Endothelial cell (in vitro differentiated cells): ENCODE data around the gene ZNF77.

GRCh38 chr19:2315693-2316178 is 7.8 kb upstream of the LINGO3 start:
- PRO-cap = no peak

- PRO-cap = no peak
These were observed 10.0 kb downstream of the LSM7 start for GRCh38 chr19:2318384-2318746.

GRCh38 chr19:2329130-2329453 is 608 bp downstream of the SPPL2B start:
- PRO-cap = no peak

DNA sequence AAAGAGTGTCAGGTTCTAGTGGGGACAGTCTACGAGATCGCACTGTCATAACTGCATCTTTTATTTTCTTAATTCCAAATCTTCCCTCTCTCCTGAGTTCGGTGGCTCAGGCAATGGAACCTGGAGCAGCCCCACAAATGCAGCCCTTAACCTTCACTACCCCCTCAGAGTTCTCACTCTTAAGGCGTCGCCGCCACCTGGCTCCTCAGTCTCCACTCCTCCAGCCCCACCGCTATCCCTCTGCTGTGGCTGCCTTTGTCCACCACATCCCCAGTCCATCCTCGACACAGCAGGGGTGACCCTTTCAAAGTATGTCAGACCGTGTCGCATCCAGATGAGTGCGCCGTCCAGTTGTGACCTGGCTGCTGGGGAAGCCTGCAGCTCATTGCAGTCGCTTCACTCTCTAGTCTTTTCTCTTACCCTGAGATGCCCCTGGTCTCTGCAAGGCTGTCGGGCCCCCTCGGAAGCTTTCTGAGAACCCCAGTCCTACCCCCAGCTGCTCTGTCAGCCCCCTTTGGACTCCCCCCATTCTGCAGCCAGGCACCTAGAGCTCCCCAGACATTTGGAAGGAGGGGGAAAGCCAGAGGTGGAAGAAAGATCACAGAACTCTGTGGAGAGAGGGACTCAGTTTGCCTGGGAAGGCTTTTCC is 1.1 kb downstream of the SPPL2B start:
- PRO-cap = no peak

DNA sequence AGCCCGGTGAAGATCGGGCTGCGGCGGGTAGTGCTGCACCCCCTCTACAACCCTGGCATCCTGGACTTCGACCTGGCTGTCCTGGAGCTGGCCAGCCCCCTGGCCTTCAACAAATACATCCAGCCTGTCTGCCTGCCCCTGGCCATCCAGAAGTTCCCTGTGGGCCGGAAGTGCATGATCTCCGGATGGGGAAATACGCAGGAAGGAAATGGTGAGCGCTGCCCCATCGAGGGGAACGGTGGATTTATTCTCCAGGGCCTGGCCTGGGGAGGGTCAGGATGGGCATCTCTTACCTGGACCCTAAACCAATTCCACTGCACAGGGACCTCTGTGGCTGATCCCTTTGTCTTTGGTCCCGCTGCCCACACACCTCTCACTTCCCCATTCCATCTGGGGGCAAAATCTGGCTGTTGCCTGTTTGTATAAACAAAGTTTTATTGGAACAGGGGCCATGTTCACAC is 10.8 kb downstream of the TIMM13 start:
- PRO-cap = no peak

- PRO-cap = no peak
These were observed 717 bp downstream of the LMNB2 start for GRCh38 chr19:2455977-2456506.

- PRO-cap = no peak
These were observed 1.1 kb downstream of the GADD45B start for GRCh38 chr19:2476984-2477433.

DNA sequence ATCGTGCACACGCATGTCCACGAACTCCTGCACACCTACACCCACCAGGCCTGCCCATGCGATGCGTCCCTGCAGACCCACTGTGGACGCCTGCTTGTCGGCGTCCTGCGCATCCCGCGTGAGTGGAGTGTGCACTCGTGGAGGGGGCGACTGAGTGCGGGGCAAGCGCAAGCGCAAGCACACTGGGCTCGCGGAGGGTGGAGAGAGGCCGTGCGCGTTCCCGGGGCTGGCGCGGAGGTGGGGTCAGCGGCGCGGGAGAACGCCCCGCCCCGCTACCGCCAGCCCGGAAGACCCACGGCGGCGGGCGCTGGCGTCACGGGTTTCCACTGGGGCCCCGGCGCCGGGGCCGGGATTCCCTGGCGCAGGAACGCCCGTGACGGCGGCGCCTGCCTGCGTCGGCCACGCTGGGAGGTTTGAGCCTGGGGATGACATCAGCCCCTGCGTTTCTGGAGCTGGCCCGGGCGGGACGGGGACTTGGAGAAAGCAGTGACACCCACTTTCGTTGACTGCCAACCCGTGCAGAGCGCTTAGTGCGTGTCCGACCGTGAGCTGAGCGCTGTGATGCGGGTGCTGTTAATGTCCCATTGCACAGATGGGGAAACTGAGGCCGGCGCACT is 18.8 kb downstream of the GADD45B start:
- PRO-cap = no peak

GRCh38 chr19:2543480-2544760 is 68.0 kb downstream of the GADD45B start:
- PRO-cap = bidirectional peak, plus-strand start at chr19:2543711, minus-strand start at chr19:2543622

DNA sequence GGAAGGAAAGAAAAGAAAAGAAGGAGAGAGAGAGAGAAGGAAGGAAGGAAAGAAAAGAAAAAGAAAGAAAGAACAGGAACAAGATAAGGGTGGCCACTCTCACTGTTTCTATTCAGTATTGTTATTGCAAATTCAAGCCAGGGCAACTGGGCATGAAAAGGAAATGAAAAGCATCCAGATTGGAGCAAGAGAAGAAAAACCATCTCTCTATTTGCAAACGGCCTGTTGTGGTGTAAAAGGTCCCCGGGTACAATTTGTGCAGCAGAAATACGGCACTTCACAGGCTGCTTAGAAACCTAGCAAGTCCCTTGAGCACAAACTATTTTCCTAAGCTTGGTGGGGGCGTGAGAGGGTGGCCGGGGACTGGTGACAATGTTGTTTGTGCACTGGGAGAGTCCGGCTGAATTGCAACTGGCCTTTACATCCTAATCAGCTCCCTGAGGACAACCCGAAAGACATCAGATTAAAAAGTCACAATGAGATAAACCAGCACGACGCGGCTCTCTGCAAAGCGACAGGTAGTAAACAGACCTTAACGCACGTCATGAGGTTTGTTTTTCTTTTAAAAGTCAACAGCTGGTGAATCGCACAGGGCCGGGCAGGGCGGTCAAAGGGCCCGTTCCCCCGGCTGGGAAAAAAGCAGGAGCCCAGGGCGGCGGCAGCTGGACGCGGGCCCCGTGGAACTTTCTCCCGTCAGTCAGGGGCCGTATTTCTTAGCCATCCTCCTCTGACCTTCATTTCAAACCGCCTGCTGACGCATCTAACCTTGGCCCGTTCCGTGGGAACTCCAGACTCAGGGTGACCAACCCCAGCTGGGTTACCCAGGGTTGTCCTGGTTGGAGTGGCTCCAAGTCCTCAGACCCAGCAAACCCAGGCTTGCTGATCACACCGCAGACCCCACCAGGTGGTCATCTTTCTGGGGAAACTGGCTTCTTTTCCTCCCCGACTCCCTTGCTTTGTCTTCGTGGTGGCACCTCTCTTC is 112.2 kb downstream of the GADD45B start:
- PRO-cap = no peak

DNA sequence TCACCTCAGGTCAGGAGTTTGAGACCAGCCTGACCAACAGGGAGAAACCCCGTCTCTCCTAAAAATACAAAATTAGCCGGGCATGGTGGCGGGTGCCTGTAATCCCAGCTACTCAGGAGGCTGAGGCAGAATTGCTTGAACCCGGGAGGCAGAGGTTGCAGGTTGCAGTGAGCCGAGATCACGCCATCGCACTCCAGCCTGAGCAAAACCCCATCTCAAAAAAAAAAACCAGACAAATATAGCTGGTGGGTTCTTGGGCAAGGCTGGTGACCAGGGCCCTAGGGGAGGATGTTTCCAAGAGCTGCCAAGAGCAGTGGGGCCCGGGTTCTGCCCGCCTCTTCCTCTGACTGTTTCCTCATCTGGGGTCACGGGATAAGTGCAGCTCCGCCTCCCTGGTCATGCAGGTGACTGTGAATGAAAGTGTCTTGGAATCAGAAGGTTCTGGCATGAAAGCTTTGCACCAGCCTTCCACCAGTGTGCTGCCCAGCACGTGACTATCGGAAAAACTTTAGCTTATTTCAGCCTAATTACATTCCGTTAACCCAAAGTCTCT is 85.9 kb downstream of the GNG7 start:
- PRO-cap = no peak

- PRO-cap = no peak
These were observed 20.2 kb downstream of the SGTA start for GRCh38 chr19:2762773-2763469.

GRCh38 chr19:2769935-2770611 is 13.0 kb downstream of the SGTA start:
- PRO-cap = no peak

DNA sequence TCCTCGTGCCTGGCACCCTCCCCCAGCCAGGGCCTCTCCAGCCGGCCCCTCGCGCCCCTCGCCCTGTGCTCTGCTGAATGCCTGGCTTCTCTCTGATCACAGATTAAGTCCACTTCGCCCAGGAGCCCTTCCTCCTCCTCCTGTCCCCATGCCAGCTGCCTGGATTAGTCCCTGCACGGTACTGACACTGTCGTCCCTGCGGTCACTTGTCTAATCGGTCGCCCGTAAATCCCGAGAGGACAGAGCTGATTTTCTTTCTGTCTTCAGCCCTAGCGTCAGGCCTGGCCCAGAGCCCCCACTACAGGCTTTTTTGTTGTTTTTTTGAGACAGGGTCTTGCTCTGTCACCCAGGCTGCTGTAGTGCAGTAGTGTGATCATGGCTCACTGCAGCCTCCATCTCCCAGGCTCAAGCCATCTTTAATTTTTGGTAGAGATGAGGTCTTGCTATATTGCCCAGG is 6.6 kb downstream of the THOP1 start:
- PRO-cap = no peak

DNA sequence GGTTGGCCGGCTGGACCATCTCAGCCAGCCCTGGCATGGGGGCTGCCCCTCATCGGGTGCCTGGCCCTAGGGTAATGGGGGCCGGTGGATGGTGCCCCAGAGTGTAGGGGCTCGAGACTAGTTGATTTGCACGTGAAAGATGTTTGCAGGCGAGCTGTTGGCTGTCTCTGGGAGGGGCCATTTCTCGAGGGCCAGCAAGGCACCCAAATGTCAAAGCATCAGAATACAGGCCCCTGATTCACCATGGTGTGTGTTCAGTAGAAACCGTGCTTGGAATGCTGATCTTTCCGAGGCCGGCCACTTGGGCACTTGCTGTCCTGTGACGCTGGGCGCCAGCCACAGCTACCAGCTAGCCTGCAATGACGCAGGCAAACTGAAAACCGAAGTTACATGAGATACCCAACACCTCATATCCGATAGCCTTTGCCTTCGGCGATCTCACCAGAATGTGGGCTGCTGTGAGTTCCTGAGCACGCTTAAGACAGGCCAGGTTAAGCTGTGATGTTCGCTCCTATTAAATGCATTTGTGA is 11.9 kb downstream of the THOP1 start:
- PRO-cap = no peak

GRCh38 chr19:2944254-2945078 is at the start of gene ZNF77:
Gene ZNF77 (minus strand): TSS chr19:2944971.
- PRO-cap = unidirectional peak, minus-strand start at chr19:2944757; bidirectional peak, plus-strand start at chr19:2945181, minus-strand start at chr19:2944919

DNA sequence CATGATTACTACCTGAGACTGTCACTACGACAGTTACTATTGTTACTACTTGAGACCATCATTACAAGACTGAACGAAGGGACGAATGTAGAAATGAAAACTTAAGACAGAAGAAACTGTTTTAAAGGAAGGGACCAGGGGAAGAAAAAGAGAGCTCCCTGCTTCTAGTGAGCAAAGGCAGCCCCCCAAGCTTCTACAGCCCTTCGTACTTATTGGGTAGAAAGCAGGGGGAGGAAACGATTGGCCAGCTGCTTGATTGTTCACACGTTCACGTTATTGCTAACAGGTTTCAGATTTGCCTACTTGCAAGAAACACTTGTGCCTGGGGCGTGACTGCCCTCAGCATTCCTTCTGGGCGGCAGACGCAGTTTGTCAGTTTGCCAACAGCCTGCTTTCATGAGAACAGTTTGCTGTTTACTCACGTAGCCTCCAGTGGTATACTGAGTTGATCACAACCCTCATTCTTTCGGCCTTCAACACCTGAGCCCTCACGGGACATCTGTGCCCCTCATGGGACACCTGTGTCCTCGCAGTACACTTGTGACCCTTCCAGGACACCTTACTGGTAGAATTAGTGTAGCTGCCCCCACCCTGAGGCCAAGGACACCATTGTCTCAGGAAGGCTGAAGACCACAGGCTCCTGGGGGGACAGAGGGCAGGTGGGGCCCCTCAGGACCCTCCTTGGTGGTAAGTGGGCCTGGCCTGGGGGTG is 2.5 kb upstream of the S1PR4 start:
- PRO-cap = no peak

DNA sequence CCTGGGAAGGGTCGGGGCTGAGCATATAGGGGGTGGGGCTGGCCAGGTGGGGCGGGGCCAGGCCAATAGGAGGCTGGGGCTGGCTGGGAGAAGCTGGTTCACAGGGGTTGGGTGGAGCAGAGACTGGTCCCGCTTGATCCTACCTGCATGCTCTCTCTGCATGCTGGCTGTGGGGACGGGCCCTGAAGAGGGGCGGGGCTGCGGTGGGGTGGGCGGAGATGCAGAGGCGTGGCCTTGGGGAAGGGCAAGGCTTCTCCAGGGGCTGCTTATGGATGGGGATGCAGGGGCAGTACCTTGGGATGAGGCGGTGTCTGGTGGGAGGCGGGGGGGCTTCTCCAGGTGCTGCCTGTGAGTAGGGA is 52.0 kb downstream of the CELF5 start:
- PRO-cap = no peak

DNA sequence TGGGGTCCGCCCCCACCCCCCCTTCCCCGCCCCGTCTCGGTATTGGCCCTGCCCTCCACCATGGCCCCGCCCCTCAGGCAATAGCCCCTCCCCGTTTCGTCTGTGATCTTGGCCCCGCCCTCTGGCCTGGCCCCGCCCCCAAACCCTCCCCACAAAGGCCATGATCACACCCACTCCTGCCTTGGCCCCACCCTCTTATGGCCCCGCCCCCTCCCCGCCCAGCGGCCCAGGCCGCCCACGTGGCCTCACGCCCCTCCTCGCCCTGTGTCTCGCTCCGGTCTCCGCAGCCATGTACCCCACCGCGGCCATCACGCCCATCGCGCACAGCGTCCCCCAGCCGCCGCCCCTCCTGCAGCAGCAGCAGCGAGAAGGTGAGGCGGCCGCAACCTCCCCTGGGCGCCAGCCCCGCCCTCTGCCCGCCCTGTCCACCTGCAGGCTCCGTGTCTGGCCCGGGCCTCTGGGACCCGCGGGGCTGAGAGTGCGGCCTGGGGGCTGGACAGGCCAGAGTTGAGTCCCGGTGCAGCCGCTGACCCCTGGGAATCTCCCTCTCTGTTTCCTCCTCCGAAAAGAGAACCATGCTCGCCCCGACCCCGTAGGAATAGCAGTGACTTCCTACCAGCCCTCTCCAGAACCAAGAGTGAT is 61.3 kb downstream of the CELF5 start:
- PRO-cap = no peak

DNA sequence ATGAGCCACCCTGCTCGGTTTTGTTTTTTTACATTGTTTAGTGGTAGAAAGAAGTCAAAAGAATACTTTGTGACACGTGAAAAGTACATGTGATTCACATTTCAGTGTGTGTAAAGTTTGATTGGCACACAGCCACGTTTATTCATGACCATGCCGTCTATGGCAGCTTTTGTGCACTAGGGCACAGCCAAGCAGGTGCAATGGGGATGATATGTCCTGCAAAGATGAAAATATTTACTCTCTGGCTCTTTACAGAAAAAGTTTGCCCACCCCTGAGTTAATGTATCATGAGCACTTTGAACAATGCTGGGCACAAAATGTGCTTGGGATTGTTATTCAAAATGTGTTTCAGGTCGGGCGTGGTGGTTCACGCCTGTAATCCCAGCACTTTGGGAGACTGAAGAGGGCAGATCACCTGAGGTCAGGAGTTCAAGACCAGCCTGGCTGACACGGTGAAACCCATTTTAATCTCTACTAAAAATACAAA is 16.1 kb upstream of the NFIC start:
- PRO-cap = no peak